Neural progenitor cell (in vitro differentiated cells): ENCODE data around the genes ACOX3, CPZ and CLNK.

GRCh38 chr4:8150620-8151106, 8.0 kb downstream of the ABLIM2 start:
- RAMPAGE, long total RNA: no peak

- RAMPAGE, long total RNA: no peak
These were observed 25.6 kb upstream of the HTRA3 start for GRCh38 chr4:8243780-8244612.

GRCh38 chr4:8352091-8352307, 82.4 kb downstream of the HTRA3 start:
- RAMPAGE, long total RNA: no peak

GRCh38 chr4:8376472-8376814, 64.1 kb downstream of the ACOX3 start:
- RAMPAGE, long total RNA: no peak

GRCh38 chr4:8439931-8440943, at the start of gene ACOX3:
TSS of gene ACOX3 (minus strand) at chr4:8440723.
- RAMPAGE, long total RNA: no peak

DNA sequence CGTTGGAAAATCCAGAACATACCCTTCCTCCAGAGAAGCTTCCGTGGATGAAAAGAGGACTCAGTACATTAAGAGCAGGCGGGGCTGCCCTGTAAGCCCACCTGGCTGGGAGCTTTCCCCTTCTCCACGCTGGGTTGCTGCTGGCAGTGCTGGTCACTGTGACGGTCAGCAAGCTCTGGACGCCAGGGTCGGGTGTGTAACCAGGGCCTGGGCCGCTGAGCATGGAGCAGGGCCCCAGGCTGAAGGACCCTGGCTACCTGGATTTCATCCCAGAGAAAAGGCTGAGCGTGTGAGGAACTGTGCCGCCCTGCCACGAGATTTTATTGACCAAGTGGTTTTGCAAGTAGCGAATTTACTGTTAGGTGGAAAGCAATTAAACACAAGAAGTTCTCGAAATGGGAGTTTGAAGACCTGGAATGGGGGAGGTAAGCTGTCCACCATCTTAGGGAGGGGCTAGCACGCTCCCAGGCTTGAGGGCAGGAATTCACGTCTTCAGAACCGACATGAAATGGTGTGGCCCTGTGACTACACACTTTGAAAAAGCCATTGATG, 27.4 kb downstream of the TRMT44 start:
- RAMPAGE, long total RNA: no peak

DNA sequence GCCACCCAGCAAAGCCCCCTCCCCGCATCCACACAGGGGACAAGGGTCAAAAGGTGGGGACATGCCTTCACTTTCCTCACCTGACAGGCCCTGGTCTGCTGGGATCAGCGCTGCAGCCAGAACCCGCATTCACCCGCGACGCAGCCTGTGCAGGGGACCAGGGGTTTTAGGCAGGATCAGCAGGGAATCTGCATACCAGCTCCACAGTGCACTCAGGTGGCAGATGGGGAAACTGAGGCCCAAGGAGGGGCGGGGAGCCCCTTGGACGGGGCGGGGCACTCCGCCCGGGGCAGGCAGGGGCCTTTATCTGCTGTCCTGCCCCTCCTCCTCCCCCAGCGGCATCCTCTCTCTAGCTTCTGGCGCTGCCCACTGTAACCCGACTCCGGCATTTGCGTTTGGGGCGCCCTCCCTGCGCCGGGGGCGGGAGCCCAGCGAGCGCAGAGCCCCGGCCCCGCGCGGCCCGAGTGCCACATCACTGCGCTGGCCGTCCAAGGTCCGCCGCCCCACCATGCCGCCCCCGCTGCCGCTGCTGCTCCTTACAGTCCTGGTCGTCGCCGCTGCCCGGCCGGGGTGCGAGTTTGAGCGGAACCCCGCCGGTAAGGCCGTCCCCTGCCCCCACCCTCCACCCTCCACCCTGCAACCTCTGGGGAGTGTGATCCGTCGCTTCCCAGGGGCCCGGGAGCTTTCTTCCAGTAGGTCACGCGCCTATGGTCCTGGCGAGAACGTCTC, at the start of gene CPZ:
Gene CPZ, plus strand, starts transcription at position 440 of the 729 bp plus-strand sequence.
- RAMPAGE, long total RNA: no peak

DNA sequence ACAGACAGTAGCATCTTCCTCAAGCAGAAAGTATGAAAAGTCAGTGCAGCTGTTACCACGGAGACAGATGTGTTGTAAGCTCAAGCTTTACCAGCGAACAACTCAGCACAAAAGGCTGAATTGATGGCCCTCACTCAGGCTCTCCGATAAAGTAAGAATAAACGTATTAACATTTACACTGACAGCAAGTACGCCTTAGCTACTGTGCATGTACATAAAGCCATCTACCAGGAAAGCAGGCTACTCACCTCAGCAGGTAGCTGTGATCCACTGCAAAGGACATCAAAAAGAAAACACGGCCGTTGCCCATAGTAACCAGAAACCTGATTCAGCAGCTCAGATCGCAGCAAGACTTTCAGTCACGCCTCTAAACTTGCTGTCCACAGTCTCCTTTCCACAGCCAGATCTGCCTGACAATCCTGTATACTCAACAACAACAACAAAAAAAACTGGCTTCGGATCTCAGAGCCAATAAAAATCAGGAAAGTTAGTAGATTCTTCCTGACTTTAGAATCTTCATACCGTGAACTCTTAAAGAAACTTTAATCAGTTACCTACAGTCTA, 97.5 kb upstream of the FAM90A26 start:
- RAMPAGE, long total RNA: no peak

DNA sequence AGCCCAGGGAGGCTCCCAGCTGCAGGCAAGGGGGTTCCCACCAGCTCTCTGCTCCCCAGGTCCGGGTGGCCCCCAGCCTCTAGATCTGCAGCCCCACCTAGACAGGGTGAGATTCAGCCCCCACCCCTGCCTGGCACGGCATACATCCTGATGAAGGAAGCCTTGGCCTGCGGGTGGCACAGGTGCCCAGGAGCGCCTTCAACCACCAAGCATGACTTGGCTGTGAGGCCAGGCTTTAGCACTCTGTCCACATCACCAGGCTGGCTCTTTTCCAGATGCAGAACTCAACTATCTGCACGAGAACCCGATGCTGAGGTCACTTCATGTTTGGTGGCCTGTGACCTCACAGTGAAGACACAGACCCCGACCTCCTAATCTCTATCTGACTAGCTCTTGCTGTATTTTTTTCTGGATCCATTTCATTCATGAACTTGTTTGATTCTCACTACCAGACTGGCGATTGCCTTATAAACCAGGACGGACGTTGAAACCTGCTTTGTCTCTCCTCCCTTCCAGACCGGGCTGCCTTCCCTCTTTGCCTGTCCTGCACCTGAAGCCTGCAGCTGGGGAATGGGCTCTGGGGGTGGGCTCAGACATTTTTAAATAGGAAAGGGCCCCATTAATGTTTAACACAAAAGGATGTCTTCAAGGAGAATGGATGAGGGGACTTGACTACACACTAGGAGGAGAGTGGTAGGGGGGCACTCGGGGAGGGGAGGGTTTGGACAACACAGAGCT, 40.4 kb downstream of the WDR1 start:
- RAMPAGE, long total RNA: no peak

DNA sequence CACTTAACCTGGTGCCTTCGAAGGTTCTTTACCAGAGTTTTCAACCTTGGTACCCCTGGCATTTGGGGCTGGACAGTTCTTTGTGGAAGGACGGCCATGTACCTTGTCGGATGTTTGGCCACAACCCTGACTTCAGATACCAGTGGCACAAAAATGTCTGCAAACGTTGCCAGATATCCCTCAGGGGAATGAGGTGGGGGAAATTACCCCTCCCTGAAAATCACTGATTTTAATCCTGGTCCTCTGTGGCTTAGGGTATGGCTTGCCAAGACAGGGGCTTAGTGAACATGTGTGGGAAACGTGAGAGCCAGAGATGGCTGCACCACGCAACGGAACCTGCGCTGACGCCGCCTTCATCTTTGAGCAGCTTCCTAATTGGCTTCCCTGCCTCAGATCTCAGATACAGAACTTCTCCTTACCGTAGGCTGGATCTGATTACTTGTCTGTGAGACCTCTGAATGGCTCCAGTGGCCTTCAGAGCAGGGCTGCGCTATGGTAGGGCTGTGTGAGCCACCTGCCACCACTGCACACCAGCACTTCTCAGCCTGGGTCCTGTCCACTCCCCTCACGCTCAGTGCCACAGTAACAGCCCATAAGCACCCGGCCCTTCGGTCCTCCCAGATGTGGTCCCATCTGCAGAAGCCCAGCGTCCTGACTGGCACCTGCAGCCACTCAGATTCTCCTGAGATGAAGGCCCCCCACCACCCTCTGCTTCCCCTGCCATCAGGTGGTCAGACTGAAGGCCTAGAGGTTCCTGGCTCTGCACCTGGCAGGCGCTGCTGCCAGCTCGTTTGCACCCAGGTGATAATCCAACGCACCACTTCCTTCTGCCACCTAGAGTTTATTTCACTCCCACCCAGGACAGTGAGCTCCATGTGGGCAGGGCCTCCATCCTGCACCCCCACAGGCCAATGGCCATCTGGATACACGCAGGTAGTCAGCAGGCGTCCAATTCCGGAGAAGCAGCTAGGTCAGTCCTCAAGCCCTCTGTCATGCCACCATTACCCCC, 5.6 kb downstream of the WDR1 start:
- RAMPAGE, long total RNA: no peak

- RAMPAGE, long total RNA: no peak
These were observed 63.8 kb upstream of the WDR1 start for GRCh38 chr4:10180254-10180958.

DNA sequence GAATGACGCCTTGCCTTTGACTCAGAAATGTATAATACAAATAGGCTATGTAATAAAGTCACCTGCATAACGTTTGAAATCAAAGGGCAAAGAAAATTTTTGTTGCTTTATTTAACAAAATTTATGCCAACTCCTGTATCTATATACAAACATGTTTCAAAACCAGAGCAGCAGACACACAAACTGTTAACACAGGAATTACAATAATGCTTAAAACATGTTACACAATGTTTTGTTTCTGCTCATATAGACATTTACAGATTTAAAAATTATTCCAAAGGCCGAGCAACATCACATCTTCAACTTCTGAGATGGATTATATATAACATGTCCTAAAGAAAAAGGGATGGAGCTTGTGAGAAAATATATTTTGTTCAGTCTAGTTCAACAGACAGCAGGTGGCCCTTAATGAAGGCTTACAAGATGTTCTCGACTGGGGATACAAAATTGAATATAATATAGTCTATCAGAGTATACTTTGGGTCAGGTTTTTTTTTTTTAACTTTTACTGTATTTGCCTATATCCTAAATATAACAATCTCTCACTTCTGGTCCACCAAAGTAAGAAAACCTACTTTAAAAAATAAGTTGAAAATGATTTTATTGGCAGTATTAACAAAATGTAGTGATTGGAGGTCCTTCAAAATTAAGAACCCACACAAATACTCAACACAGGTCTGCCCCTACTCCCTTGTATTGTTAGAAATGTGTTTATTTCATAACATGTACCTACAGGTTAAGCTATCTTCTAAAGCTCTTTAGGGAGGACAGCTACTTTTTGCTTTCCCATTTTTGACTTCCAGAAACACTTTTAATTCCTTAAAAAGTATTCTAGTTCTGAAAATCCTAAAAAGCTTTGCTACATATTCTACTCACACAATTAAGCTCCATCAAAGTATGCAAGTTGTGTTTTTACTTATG, 17.2 kb downstream of the ZNF518B start:
- RAMPAGE, long total RNA: no peak

GRCh38 chr4:10684679-10685149, at the start of gene CLNK:
TSS of gene CLNK (minus strand) at chr4:10684768.
- RAMPAGE, long total RNA: no peak

DNA sequence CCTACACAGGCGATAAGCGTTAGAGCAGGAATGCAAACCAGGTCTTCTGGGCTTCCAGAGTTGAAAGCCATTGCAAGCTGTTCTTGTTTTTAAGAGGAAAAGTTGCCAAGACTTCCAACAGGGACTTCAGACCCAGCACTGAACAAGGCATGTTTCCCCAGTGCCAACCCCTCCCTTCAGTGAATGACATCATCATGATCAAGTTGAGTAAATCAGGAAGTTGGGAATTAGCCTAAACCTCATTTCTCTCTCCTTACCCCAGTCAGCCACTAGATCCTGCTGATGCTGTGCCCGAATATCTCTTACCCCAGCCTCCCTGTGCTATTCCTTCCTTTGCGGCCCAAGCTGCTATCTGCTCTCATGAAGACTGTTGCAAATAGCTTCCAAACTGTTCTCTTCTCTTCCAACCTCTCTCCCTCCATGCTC, 355.0 kb downstream of the HS3ST1 start:
- RAMPAGE, long total RNA: no peak

DNA sequence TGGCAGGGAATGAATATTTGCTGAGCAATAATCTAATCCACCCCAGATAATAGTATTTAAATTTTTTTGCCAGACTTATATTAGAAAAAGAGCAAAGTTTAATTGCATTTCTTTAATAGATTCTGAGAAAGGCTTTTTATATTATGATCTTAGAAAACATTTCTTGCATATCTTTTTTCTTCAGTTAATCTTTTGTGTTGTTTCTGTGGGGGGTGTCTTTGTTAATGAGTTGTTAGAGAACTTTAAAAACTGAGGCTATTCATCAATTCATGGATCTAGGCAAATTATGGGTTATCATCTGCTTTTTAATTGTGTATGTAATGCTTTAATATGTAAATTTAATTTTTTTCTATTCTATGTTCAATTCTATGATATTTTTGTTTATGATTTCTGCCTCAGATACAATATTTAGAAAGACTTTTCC, 309.9 kb downstream of the HS3ST1 start:
- RAMPAGE, long total RNA: no peak

- RAMPAGE, long total RNA: no peak
These were observed 1.6 kb downstream of the HS3ST1 start for GRCh38 chr4:11426661-11428004.

- RAMPAGE, long total RNA: no peak
These were observed 112.5 kb upstream of the HS3ST1 start for GRCh38 chr4:11541314-11541533.

DNA sequence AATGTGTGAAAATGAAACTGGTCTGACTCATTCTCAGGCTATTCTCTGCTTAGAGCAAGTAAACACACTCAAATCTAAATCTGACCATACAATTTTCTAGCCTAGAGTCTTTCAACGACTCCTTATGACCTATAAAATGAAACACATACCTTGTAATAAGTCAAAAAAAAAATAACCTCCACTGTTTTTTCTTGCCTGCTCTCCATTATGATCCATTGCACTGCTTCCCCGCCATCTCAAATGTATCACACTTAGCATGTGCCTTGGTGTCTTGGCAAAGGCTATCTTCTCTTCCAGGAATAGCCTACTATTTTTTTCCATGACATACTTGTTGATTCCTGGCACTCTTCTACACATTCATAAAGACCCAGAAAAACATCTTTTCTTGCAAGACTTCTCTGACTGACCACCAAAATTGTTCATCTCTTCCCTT, 965.1 kb upstream of the HS3ST1 start:
- RAMPAGE, long total RNA: no peak

- RAMPAGE, long total RNA: no peak
These were observed 310.1 kb downstream of the RAB28 start for GRCh38 chr4:13174098-13174476.

- RAMPAGE, long total RNA: no peak
These were observed 29.4 kb downstream of the RAB28 start for GRCh38 chr4:13454492-13455307.